Liver (tissue), 9 donors: ENCODE data around the gene RAB14.

GRCh38 chr9:119868678-119869335 lies 499.6 kb upstream of the BRINP1 start:
- PRO-cap, 5 experiments = no peak in any of the 5 experiments
- RAMPAGE, long total RNA, 2 experiments = no peak in any of the 2 experiments
- RRBS = no CpG with 5 or more reads among the region's 7 CpGs

GRCh38 chr9:120129680-120129985 lies 450.3 kb downstream of the CDK5RAP2 start:
- PRO-cap, 5 experiments = no peak in any of the 5 experiments
- RAMPAGE, long total RNA, 2 experiments = no peak in any of the 2 experiments
- RRBS = no CpG with 5 or more reads among the region's 1 CpG

GRCh38 chr9:120443056-120443890 lies 136.7 kb downstream of the CDK5RAP2 start:
- PRO-cap, 5 experiments = no peak in any of the 5 experiments
- RAMPAGE, long total RNA, 2 experiments = no peak in any of the 2 experiments
- RRBS = no CpG with 5 or more reads among the region's 8 CpGs

DNA sequence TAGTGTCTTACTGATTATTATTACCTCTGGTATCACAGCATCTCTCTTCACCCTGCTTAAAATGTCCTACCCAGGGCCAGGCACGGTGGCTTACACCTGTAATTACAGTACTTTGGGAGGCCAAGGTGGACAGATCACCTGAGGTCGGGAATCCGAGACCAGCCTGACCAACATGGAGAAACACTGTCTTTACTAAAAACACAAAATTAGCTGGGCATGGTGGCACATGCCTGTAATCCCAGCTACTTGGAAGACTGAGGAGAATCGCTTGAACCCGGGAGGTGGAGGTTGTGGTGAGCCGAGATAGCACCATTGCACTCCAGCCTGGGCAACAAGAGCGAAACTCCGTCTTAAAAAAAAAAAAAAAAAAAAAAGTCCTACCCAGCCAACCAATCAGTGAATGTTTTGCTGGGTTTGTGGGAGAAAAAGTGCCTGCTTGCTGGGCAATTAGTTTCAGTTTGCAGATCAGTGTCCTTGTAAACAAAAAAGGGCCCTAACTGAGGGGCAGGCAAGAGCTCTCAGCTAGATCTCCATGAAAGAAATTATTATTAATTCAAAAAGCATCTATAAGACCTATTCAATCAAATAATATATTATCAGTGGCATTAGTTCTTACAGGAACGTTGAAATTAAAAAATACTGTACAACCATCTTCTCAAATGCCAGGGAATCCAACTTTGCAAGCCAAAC lies 4.1 kb downstream of the MEGF9 start:
- PRO-cap, 5 experiments = peak in 5 of 5 experiments; most common plus-strand start position 456 of the sequence (in 4)
- RAMPAGE, long total RNA, 2 experiments = no peak in any of the 2 experiments
- RRBS = no CpG with 5 or more reads among the region's 9 CpGs

GRCh38 chr9:120715306-120715947 lies 1.2 kb upstream of the MEGF9 start:
- PRO-cap, 5 experiments = no peak in any of the 5 experiments
- RAMPAGE, long total RNA, 2 experiments = no peak in any of the 2 experiments
- RRBS = 0% methylated on average over 1 of the region's 16 CpGs

DNA sequence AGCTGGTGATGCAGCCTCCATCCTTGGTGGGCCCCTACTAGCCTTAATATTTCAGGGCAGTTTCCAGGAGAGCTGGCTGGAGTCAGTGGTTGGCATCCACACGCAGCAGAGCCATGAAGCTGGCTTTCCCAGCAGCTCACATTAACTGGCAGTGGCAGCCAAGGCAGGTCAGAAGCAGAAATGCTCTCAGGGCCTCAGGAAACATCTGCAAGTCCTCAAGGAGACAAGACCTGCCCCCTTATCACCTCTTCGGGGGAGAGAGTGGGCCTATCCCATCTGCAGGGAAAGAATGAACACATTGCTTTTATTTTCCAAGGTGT lies 20.8 kb upstream of the MEGF9 start:
- PRO-cap, 5 experiments = no peak in any of the 5 experiments
- RAMPAGE, long total RNA, 2 experiments = no peak in any of the 2 experiments
- RRBS = no CpG with 5 or more reads among the region's 2 CpGs

- PRO-cap, 5 experiments = no peak in any of the 5 experiments
- RAMPAGE, long total RNA, 2 experiments = no peak in any of the 2 experiments
- RRBS = no CpG with 5 or more reads among the region's 1 CpG
These were observed 2.0 kb upstream of the PSMD5 start for GRCh38 chr9:120844634-120845277.

- PRO-cap, 5 experiments = no peak in any of the 5 experiments
- RAMPAGE, long total RNA, 2 experiments = no peak in any of the 2 experiments
- RRBS = no CpG with 5 or more reads among the region's 7 CpGs
These were observed 3.6 kb upstream of the PSMD5 start for GRCh38 chr9:120845962-120847017.

- PRO-cap, 5 experiments = no peak in any of the 5 experiments
- RAMPAGE, long total RNA, 2 experiments = no peak in any of the 2 experiments
- RRBS = no CpG with 5 or more reads among the region's 2 CpGs
These were observed 2.1 kb downstream of the PHF19 start for GRCh38 chr9:120874797-120875408.

DNA sequence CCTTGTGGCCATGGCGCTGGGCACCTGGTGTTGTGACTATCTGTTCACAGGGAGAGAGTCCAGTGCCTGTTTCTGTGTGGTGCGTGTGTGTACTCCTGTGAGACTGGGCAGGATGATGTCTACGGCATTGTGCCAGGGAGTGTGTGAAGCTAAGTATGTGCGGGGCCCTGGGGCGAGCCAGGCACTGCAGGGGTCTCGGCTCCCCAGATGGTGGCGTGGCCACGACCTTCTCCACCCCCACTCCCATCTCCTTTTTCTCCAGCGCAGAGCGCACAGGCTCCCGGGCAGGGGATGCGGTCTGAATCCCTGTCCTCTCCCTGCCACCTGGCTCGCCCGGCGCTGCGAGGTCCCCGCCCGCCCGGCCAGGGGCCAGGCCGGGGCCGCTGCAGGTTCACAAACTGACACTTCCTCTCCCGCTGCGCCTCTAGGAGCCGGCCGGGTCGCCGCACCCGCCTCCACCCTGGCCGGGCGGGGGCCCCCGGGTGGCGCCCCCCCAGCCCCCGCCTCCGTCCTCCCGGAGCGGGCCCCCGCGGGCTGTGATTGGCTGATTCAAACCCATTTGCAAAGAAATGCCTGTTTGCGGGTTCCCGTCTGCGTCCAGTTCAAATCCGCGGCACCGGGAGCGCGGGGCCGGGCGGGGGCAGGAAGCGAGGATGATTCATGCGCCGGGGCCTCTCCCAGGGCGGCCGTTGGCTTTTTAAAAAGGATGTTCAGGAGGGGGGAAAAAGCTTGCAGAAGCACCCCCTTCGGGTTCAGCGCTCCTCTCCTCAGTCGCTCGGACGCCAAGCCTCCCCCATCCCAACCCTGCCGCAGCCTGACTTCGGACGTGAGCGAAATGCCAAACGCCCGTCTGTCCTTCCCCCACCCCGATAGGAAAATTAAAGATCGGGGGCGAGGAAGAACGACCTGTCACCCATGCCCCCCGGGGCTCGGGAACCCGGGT lies 754 bp downstream of the PHF19 start:
- PRO-cap, 5 experiments = peak in 5 of 5 experiments; most common plus-strand start position 605 of the sequence (in 4); most common minus-strand start position 400 of the sequence (in 4)
- RAMPAGE, long total RNA, 2 experiments = no peak in any of the 2 experiments
- RRBS = 3% methylated on average over 25 of the region's 71 CpGs

GRCh38 chr9:120903850-120905025 lies 22.4 kb downstream of the TRAF1 start:
- PRO-cap, 5 experiments = no peak in any of the 5 experiments
- RAMPAGE, long total RNA, 2 experiments = no peak in any of the 2 experiments
- RRBS = no CpG with 5 or more reads among the region's 18 CpGs

- PRO-cap, 5 experiments = peak in 1 of 5 experiments; most common plus-strand start chr9:120942524 (in 1); most common minus-strand start chr9:120942716 (in 1)
- RAMPAGE, long total RNA, 2 experiments = no peak in any of the 2 experiments
- RRBS = no CpG with 5 or more reads among the region's 9 CpGs
These were observed 16.0 kb upstream of the TRAF1 start for GRCh38 chr9:120942338-120943213.

- PRO-cap, 5 experiments = peak in 5 of 5 experiments; most common plus-strand start chr9:121121831 (in 5); most common minus-strand start chr9:121121674 (in 5)
- RAMPAGE, long total RNA, 2 experiments = no peak in any of the 2 experiments
- RRBS = no CpG with 5 or more reads among the region's 19 CpGs
These were observed 46.9 kb downstream of the CNTRL start for GRCh38 chr9:121121524-121122134.

DNA sequence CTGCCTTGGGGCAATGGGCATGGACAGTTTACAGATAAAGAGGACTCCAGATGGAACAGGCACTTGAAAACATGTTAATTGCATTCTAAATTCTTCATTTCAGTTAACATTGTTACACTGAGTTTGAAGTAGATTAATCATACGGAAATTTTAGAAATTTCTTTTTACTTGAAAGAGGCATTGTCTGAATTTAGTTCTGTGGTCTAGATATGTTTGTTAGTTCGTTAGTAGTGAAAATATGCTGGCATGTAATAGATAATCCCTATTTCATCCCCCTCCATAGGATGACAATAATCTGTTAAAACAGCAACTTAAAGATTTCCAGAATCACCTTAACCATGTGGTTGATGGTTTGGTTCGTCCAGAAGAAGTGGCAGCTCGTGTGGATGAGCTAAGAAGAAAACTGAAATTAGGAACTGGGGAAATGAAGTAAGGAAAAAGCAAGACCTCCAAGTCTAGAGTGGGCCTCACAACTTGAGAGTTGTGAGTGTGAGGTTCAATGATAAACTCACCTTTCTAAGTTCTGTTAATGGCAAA lies 61.2 kb downstream of the RAB14 start:
- PRO-cap, 5 experiments = no peak in any of the 5 experiments
- RAMPAGE, long total RNA, 2 experiments = no peak in any of the 2 experiments
- RRBS = no CpG with 5 or more reads among the region's 4 CpGs

DNA sequence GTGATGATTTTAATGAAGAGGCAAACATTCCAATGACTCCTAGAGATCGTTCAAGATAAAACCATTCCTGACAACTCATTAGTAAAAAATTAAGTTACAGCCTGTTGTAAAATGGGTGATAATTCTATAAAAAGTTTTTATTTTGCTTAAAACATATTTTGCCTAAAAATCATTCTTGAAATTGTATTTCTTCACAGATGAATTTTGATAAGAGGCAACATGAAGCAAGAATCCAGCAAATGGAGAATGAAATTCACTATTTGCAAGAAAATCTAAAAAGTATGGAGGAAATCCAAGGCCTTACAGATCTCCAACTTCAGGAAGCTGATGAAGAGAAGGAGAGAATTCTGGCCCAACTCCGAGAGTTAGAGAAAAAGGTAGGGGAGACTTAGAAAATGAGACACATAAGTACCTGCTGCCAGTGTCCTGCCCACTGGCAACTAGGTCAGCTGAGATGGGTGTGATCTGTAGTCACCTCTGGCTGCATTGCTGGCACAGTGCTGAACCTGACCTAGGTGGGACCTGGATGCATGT lies 59.7 kb downstream of the RAB14 start:
- PRO-cap, 5 experiments = no peak in any of the 5 experiments
- RAMPAGE, long total RNA, 2 experiments = no peak in any of the 2 experiments
- RRBS = no CpG with 5 or more reads among the region's 2 CpGs

GRCh38 chr9:121185126-121185577 lies 16.5 kb downstream of the RAB14 start:
- PRO-cap, 5 experiments = no peak in any of the 5 experiments
- RAMPAGE, long total RNA, 2 experiments = no peak in any of the 2 experiments
- RRBS = no CpG with 5 or more reads among the region's 4 CpGs

- PRO-cap, 5 experiments = peak in 5 of 5 experiments; most common plus-strand start chr9:121202141 (in 3); most common minus-strand start chr9:121201910 (in 4)
- RAMPAGE, long total RNA, 2 experiments = start-site peak on the plus strand in 1 of 2 experiments, at chr9:121201671-121202243 at its widest, 14 to 19 reads per replicate; start-site peak on the minus strand in 2 of 2 experiments, at chr9:121201831-121201930 at its widest, 31 to 282 reads per replicate
- RRBS = 1% methylated on average over 35 of the region's 76 CpGs
These were observed at the start of gene RAB14 for GRCh38 chr9:121201515-121202395. RAB14 (minus strand) TSS chr9:121201869.

GRCh38 chr9:121269371-121270221 lies 1.6 kb downstream of the GSN start:
- PRO-cap, 5 experiments = no peak in any of the 5 experiments
- RAMPAGE, long total RNA, 2 experiments = no peak in any of the 2 experiments
- RRBS = no CpG with 5 or more reads among the region's 11 CpGs

GRCh38 chr9:121325932-121326867 lies 43.9 kb downstream of the STOM start:
- PRO-cap, 5 experiments = peak in 4 of 5 experiments; most common plus-strand start chr9:121326773 (in 2); most common minus-strand start chr9:121326107 (in 3)
- RAMPAGE, long total RNA, 2 experiments = no peak in any of the 2 experiments
- RRBS = no CpG with 5 or more reads among the region's 24 CpGs

- PRO-cap, 5 experiments = no peak in any of the 5 experiments
- RAMPAGE, long total RNA, 2 experiments = no peak in any of the 2 experiments
- RRBS = no CpG with 5 or more reads among the region's 7 CpGs
These were observed 16.4 kb downstream of the STOM start for GRCh38 chr9:121353553-121354063.